NALM6 (cell line): ENCODE results near the genes ARHGEF12 and SORL1.

- PRO-cap: no peak
These were observed 80.0 kb downstream of the TRIM29 start for GRCh38 chr11:120057557-120058614.

- PRO-cap: no peak
These were observed 14.9 kb downstream of the TRIM29 start for GRCh38 chr11:120122906-120123485.

DNA sequence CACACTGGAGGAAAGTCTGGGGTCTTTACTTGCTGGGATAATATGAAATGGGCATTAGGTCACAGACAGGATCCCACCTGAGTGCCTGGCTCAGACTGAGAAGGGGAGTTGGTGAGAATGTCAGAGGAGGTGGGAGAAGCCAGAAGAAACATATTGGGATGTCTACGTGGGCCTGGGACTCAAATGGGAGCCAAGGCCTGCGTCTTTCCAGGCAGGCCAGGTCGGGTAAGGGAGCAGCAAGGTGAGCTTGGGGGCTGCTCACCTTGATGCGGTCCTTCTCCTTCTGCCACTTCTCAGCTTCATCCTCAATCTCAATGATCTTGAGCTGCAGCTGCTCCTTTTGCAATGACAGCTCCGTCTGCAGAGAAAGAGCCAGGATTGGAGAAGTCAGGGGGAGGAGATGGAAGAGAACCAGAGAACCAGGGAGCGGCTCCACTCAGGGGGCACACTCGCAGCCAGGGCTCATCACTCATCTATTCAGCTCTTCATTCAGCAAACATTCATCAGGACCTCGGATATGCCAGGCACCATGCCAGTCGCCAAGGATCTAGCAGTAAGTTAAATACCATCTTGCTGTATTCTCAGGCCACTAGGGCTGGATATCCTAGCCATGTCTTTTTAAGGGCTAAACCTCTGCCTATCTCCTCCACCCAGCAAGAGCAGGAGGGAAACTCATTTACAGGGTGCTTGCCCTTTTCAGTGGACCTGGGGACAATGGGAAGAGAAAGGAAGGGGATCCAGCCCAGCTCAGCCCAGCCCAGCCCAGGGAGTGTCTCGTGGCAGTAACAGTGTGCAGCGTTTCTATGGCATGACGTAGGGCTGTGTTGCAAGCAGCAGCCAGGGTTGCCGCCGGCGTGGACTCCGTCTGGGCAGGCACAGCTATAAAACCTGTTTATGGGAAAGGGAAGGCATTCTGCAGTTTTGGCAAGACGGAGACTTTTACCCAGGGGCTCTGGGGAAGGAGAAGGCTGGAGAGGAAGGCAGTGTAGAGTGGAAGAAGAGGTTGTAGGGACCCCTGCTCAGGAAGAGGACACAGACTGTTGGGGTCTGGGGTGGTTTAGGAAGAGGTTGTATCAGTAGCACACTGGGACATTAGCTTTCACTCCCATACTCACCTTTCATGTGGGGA lies 9.4 kb downstream of the TRIM29 start:
- PRO-cap: no peak

GRCh38 chr11:120168639-120169488 lies 31.0 kb upstream of the TRIM29 start:
- PRO-cap: no peak

DNA sequence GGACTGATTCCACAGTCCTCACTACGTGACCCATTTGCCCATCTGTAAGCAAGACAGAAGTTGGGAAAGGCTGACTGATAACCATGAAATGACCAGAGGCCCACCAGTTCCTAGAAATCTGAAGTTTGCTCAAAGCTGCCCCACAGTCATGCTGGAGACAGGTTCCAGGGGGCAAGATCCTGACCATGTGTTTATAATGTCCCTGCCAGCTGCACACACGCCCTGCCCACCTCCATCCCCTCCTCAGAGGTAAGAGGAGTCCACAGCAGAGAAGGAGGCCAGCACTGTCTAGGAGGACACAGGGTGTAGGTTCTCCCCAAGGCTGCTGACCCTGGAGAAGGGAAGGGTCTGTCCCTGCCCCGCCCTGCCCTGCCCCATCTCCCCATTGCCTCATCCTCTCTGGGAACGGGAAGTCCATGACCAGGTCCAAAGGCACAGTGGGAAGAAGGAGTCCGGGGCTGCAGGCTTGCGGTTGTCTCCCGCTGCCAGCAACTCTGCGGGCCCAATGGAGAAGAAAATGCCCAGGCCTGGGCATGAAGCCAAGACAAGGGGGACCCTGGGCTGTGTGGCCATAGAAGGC lies 11.9 kb upstream of the OAF start:
- PRO-cap: no peak

- PRO-cap: no peak
These were observed 13.5 kb downstream of the OAF start for GRCh38 chr11:120224353-120224776.

GRCh38 chr11:120289403-120289730 lies 35.7 kb upstream of the TLCD5 start:
- PRO-cap: no peak

- PRO-cap: no peak
These were observed 1.7 kb downstream of the TLCD5 start for GRCh38 chr11:120326684-120327302.

GRCh38 chr11:120334892-120335444 lies 1.2 kb upstream of the ARHGEF12 start:
- PRO-cap: no peak

DNA sequence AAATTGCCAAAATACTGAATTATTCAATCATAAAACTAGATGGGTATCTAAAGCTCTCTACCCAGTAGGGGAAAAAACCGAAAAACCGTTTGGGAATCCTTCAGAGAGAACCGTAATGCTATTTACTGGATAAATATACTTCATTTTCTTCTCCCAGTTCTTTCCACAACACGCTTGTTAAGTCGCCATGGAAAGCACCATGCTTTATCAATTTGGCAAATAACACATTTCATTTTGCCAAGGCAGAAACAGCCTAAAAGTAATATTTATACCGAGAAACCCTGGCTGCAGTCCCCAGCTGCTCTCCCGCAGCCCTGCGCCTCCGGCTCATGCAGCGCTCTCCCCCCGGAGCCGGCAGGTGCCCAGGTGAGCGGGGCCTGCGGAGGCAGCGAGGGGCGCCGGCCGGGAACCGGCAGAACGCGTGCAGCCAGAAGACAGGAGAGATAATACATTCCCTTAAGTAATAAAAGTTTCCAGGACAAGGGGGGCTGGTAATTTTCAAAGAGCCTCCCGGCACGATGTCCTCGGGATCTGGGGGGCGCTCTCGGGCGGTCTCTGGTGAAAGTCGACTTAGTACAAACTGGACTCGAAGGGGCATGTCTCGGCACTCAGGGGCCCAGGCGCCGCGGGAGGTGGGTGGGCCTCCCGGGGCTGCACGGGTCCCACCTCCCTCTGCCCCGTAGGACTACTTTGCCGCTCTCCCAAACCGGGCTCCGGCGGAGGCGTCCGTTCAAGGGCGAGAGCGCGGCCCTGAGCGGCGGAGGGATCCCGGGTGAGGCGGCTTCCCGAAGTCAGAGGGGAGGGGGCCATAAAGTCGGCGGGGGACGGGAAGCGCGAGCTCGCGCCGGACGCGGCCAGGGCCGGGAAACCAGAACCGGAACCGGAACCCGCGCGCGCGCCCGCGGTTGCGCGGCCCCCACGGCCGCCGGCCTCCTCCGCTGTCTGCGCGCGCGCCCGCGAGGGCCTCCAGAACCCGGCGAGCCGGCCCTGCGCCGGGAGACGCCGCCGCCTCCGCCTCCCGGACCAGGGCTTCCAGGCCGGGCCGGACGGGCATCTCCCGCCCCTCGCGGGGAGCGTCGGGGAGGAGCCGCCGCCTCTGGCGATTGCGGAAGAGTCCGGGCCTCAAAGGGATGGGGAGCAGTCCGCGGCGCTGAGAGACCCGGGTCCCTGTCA lies at the start of gene ARHGEF12:
TSS of gene ARHGEF12 (plus strand) at position 969 of the 1,173 bp plus-strand sequence.
- PRO-cap: no peak

DNA sequence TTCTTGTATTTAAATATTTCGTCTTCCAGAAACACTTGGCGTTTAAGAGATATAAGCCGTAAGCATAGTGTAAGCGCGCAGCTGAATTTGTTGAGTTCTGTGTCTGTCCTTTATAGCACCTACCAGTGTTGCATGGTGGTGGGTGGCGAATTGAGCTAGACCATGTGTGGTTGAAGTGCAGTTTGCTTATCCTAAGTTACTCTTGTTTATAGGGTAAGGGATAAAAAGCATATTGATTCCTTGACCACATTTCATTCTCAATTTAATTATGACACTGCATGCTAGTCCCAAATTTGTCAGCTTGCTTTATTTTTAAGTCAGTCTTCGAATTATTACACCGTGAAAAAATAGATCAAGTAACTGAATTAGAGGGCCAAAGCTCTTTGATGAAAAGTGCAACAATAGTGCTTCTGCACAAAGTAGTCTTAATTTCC lies 1.7 kb downstream of the ARHGEF12 start:
- PRO-cap: no peak

- PRO-cap: no peak
These were observed 79.9 kb upstream of the GRIK4 start for GRCh38 chr11:120431651-120432019.

GRCh38 chr11:120601680-120602088 lies 90.1 kb downstream of the GRIK4 start:
- PRO-cap: no peak

- PRO-cap: no peak
These were observed 37.8 kb upstream of the TBCEL start for GRCh38 chr11:120985944-120986660.

GRCh38 chr11:121088194-121089296 lies 12.5 kb upstream of the TECTA start:
- PRO-cap: no peak

DNA sequence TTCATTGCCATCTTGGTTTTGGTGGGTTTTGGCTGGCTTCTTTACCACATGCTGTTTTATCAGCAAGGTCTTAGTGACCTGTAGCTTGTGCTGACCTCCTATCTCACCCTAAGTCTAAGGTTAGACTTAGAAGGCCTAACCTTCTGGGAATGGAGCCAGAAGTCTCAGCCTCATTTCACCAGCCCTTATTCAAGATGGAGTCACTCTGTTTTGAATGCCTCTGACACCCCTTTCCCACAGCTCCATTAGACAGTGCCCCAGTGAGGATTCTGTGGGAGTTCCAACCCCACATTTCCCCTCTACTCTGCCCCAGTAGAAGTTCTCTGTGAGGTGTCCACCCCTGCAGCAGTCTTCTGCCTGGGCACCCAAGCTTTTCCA lies 66.2 kb upstream of the SC5D start:
- PRO-cap: no peak

- PRO-cap: no peak
These were observed 61.9 kb upstream of the SC5D start for GRCh38 chr11:121230710-121231128.

DNA sequence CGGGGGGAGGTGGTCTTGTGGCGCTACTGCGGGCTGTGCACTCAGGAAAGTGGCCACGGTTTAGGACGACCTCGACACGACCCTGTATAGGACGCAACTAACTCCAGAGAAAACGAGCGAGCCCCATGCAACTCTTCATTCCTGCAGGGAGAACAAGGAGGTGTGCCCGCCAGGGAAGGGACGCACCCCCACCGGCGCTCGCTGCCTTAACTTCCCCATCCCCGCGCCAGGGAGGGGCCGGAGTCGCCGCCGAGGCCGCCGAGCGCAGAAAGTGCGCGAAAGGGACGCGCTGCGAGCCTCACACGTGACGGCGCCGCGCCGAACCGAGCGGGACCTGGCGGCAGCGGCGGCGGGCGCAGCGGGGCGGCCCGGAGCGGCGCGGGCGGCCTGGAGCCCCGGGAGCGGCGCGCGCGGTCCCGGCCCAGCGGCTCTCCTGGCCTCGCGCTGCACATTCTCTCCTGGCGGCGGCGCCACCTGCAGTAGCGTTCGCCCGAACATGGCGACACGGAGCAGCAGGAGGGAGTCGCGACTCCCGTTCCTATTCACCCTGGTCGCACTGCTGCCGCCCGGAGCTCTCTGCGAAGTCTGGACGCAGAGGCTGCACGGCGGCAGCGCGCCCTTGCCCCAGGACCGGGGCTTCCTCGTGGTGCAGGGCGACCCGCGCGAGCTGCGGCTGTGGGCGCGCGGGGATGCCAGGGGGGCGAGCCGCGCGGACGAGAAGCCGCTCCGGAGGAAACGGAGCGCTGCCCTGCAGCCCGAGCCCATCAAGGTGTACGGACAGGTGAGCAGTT lies at the start of gene SORL1:
TSS of gene SORL1 (plus strand) at position 479 of the 791 bp plus-strand sequence.
- PRO-cap: bidirectional peak, plus-strand start at position 321 of the sequence, minus-strand start at position 273 of the sequence; bidirectional peak, plus-strand start at position 479 of the sequence, minus-strand start at position 587 of the sequence

DNA sequence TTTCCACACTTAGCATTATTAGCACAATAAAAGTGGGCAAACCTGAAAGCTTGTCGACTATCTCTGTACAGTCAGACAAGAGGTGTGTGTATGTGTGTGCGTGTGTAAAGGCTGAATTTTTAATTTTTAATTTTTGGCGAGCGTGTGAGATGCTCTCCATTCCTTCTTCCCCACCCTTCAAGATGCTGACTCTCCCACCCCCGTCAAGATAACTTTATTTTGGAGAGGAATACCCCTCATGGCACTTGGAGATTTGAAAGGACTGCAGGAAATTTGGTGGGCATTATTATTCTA lies 857 bp downstream of the SORL1 start:
- PRO-cap: no peak

- PRO-cap: bidirectional peak, plus-strand start at chr11:121479260, minus-strand start at chr11:121479081
These were observed 26.7 kb downstream of the SORL1 start for GRCh38 chr11:121478702-121479313.